AG04449 (cell line): ENCODE measurements around a stretch of chr4.

GRCh38 chr4:77621056-77621549 lies 15.5 kb downstream of the CXCL13 start:
- RRBS: no CpG with 5 or more reads among the region's 1 CpG

DNA sequence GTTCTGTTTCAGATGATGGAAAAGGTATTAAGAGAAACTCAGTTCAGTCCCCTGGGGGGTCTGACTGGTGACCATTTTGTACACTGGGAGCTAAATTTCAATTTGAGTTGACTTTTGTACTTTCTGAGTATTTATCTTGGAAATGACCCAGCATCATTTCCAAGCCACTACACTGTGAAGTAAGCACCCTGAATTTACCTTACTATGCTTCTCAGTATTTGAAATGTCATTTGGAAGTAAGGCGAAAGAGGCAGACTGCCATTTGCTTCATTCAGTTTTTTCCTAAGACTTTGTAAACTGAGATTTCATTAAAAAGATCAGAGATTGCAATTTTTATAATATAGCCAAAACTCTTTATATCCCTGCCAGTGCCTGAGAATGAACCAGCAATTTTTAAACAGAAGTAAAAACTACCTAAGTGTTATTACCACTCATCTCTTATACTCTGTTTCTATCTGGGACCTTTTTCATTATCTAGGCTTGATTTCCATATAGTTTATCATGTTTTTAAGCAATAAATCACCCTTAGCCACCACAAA lies 73.2 kb downstream of the CNOT6L start:
- RRBS: no CpG with 5 or more reads among the region's 1 CpG

- RRBS: no CpG with 5 or more reads among the region's 1 CpG
Measured at GRCh38 chr4:77801761-77802198, 17.4 kb downstream of the CNOT6L start.

- RRBS: no CpG with 5 or more reads among the region's 2 CpGs
Measured at GRCh38 chr4:77816223-77816770, 2.9 kb downstream of the CNOT6L start.

- RRBS: no CpG with 5 or more reads among the region's 3 CpGs
Measured at GRCh38 chr4:78455071-78455383, 96.5 kb upstream of the ANXA3 start.

GRCh38 chr4:78779184-78779819 lies 3.2 kb downstream of the BMP2K start:
- RRBS: no CpG with 5 or more reads among the region's 2 CpGs

DNA sequence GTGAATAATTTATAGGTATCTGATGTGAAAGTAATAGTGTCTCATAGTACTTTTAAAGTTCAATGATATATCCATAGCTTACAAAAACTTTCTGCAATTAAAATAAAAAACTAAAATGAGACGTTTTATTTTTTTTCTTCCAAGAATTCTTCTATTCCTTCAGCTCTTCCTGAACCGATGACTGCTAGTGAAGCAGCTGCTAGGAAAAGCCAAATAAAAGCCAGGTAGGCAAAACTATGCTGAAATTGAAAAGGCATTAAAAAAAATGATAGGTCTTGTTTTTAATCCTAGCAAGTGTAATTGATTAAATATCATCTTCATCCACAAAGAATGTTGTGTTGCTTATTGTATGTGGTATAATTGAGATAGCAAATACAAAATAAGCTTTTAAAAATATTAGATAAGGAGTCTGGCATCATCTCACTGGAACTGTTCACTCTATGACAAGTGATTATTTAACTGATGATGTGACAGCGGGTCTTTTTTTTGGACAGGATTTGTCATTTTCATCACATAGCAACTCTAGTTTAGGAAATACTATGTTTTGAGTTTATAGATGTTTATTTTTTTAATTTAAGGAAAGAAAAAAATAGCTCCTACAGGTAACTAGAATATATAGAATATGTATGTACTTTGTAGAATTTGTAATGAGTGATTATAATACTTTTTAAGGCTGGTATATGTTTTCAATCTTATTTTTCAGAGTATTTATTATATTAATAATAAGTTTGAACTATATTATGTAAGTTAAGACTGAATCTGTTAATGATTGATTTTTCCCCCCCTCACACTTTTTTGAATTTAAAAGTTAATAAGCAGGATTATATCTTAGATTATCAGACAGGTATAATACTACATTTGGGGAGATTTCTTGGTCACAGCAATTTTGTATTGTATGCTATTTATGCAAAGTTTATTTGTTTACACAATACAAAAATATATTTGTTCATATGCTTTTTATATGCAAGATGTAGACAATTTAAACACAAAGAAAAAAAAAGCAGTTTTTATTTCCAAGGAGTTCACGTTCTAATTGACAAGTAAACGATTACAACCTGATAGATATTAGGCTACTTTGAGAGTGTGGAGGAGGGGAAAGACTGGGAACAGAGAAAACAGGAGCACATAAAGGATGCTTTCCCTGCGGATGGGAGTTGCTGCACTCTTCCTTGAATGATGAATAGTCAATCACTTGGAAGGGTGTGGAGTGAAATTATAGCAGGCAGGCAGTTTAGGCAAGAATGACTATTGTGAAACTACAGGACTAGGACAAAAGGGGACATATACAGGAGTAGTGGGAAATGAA lies 77.5 kb downstream of the PAQR3 start:
- RRBS: no CpG with 5 or more reads among the region's 6 CpGs

DNA sequence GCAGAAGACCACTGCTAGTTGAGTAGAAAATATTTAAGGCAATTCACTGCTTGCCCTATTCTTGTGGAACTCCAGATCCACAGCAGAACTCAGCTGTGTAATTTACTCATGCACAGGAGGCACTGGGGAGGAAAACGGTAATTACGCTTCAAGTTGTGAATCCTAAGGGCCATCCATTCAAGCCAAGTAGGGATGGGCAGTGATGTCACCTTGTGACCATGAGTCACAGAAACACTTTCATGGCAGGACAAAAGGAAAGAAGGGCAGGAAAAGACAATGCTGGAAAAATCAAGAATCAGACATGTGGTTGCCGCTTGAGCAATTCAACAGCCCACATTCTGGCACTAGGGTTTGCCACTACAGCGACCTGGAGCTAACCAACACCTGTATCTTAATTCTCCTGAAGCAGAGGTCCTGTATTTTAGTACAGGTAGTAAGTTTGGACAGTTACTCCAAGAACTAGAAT lies 1.4 kb downstream of the PAQR3 start:
- RRBS: no CpG with 5 or more reads among the region's 4 CpGs

DNA sequence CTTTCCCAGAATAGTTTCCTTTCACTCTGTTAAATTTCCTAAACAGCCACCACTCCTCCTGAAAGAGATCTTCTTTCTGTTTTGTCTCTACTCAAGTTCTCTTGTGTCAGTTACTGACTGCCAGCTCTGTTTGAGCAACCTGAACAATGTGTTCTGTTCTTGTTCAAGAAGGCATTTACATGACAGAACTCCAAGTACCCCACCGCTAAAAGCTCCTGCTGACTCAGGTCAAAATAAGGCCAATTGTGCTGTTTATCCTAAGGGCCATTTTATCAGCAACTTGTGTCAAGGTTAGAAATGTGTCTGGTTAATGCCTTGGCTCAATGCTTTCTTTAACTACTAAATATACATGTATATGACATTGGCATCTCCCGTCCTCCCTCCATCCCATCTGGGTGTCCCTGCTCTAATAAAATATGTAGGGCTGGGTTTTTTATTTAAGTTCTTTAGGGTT lies 144.2 kb upstream of the PAQR3 start:
- RRBS: no CpG with 5 or more reads among the region's 2 CpGs

DNA sequence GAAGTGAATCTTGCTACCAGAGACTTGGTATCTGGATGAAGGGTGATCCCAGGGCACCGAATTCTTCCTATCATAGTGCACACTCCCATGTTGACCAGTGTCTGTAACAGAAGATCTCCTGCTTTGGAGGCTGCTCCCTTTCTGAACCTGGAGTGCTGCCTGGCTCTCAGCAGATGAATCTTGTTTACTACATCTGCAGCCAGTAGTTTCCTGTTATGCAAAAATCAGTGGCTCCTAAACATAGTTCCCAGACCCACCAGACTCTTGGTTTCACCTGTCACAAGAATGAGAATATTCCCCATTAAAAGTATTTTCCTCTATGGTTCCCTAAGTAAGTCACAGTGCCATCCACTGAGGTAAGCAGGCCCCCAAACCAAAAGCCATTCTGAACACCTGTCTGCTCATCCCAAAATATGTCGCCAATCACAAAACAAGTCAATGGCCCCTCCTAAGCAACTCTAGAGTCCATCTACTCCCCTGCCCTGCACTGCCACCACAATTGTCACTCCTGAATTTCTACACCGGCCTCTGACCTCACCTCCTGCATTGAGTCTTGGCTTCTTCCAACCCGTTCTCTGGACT lies 191.8 kb upstream of the GK2 start:
- RRBS: no CpG with 5 or more reads among the region's 4 CpGs

GRCh38 chr4:79827178-79827616 lies 245.8 kb downstream of the ANTXR2 start:
- RRBS: no CpG with 5 or more reads among the region's 4 CpGs

- RRBS: no CpG with 5 or more reads among the region's 16 CpGs
Measured at GRCh38 chr4:79905805-79906338, 167.2 kb downstream of the ANTXR2 start.

- RRBS: no CpG with 5 or more reads among the region's 3 CpGs
Measured at GRCh38 chr4:80016388-80017202, 56.4 kb downstream of the ANTXR2 start.

- RRBS: no CpG with 5 or more reads among the region's 2 CpGs
Measured at GRCh38 chr4:80138778-80139250, 58.5 kb upstream of the PRDM8 start.

GRCh38 chr4:80182964-80184076 lies 14.0 kb upstream of the PRDM8 start:
- RRBS: 2% methylated on average over 16 of the region's 61 CpGs

GRCh38 chr4:80202570-80203754 lies 5.7 kb downstream of the PRDM8 start:
- RRBS: 2% methylated on average over 17 of the region's 129 CpGs

DNA sequence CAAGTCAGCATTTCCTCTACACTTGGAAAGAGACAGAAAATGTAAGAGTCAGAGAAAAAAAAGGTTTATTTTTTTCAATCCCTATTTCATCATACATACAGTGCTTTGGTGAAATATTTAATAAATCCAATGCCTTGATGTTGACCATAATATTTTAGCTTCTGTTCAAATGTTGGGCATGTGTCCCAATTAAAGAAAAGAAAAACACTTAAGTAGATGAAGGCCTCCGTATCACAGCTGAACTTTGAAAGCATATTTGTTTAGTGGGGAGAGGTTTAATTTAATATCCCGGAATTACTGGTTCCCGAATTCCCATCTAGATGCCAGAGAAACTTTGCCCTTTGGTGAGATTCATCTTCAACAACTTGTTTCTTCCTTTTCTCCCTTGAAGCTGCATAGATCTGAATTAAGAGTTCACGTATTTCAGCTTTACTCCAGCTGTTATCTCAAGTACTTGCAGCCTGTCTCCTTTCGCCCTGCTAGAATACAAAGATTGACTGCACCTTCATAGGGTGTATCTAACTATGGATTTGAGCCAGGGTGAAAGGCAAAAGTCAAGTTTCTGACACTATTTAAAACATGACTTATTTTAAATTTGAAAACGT lies 5.7 kb downstream of the RASGEF1B start:
- RRBS: no CpG with 5 or more reads among the region's 6 CpGs

DNA sequence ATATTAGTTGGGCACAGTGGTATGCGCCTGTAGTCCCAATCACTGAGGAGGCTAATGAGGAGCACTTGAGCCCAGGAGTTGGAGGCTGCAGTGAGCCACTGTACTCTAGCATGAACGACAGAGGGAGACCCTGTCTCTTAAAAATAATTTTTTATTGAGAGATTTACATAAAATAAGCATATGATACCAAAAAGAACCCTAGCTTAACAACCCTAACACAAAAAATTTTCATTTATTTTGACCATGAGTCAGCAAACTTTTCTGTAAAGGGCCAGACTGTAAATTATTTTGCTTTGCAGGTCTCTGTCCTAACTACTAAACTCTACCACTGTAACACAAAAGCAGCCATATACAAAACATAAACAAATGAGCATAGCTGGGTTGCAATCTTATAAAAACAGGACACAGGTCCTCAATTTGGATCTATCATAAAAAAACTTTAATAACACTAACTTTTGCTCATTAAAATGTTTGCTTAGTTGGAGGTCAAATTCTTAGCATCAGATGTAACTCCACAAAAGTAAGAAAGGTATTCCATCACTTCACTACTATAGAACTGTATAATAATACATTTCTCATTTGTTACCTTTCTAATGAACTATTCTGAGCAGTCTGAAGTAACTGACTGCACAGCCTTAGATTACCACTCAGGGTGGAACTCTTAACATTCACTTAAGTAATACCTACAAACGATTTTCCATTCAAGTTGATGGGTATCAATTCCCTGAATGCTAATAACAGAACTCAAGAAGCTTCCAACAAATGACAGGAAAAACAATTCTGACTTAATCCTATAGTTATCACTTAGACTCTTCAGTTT lies 21.2 kb downstream of the HNRNPD start:
- RRBS: no CpG with 5 or more reads among the region's 3 CpGs

GRCh38 chr4:82358193-82359022 lies 15.4 kb downstream of the HNRNPD start:
- RRBS: no CpG with 5 or more reads among the region's 4 CpGs